Measurements from ENCODE around the gene ARL6IP5.

- PRO-cap: no peak
These were observed 626.1 kb downstream of the MAGI1 start for GRCh38 chr3:65412463-65413092.

DNA sequence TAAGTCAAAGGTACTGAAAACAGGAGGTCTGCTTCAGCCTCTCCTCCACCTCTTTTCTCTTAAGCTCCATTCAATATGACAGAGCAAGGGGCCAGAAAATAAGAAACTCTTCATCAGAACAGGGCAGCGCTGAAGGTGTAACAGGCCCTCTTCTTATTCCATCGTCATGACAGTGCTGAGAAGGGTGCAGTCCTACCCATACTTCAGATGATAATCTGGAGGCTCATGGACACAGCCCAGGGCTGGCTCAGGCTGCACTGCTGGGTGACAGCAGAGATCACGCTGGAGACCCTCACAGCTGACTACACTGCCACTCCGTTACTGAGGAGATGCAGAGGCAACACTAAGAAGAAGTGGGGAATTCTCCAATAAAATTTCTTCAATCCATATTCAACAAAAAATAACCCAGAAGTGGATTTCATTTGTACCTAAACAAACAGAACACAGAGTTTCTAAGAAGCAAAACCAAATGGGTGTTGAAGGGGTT lies 623.4 kb downstream of the MAGI1 start:
- PRO-cap: no peak

DNA sequence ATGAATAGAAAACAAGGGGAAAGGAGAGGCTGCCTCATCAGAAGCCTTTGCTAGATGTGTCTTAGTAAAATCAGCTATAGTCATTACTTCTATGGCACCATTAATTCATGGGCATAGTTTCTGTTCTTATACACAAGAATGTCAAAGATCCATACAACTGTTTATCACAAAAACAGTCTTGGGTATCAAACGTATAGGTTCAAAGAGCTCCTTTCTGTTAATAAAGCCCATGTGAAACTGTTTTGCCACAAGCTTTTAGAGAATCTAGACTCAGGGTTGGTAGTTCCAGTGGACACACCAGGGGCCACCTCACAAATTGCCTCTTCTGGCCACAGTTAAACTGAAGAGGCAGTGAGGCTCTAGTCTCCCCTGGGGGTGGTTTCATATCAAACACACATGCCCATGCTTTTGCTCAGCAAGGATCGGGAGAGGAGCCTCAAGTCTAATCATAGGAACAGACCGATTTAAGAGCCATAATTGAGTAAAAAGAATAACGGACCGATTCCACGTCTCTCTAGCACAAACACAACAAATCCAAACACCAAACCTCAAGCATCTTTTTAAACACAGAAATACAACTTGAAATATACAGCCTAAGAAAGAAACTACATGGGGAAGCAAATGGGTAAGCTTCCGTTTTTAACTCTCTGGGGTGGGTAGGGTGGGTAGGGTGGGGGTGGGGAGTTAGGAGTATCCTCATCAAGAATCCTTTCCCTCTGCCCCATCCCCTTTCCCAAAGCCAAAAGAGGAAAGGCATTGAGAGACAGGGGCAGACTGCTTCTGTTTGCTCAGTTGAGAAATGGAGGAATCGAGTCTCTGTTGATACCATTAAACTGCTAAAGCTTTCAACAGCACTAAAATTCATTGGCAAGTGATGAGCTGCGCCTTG lies 443.3 kb downstream of the MAGI1 start:
- PRO-cap: no peak

DNA sequence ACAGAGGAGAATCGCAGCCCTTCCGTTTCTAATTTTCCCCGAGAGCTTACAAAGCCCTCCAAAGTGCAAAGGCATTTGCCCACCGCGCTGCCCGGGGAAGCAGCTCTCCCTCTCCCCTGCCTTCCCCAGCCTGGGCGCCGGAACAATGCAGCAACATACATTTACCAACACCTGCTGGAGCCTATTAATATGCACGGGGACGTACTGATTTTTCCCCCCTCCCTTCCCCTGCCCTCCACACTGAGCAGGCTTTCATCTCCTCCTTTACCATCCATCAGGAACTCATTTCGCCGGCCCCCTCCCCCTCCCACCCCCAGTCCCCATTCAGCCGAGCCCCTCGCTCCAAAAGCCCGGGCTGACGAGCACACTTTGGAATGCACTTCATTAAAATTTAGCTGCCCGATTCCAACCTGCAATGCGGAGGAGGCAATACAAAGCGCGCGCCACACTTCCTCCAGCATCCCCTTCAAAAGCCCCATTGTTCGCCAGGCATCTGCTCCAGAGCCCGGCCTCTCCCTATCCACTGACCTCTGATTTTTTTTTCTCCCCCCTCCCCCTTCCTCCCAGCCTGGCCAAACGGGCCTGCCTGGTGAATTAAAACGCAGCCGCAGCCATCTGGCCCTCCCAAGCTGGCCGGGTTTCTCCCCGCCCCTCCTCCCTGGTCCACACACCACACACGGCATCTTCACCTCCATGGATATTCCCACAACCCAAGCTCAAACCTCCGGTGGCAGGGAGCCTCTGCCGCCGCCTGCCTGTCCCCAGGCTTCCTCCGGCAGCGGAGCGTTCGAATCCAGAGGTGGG lies 441.6 kb downstream of the MAGI1 start:
- PRO-cap: no peak

DNA sequence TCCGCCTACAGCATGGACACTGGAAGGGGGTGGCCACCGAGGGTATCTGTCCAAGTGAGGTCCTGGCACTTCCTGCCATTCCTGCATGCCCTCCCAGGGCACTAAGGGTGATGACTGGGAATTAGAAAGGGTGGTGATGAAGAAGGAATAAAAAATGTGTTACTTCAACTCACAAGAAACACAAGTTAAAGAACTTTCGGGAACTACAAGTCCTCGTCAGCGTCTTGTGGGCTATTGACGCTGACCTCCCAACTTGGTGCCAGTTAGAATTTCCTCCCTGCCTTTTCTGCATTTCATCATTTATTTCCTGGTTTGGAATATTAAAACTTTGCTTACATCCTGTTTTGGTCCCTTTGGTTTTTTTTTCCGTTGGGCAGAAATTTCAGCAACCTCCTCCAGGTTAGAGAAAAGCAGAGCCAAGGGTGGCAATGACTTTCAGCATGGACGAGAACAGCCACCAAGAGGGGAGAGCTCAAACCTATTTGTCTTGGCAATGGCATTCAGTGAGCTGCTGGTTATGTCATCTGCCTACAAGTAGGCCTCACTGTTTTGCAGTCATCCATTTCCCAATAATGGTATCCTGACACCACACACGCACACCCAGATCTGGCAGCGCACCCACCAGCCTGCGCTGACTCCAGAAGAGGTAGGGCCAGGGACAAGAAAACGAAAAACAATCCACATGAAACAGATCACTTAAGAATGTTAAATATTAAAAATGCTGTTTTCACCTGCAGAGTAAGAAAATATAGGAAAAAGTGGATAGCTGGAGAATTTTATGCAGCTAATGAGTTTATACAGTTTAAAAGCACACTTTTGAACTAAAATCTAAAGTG lies 92.4 kb downstream of the MAGI1 start:
- PRO-cap: no peak

DNA sequence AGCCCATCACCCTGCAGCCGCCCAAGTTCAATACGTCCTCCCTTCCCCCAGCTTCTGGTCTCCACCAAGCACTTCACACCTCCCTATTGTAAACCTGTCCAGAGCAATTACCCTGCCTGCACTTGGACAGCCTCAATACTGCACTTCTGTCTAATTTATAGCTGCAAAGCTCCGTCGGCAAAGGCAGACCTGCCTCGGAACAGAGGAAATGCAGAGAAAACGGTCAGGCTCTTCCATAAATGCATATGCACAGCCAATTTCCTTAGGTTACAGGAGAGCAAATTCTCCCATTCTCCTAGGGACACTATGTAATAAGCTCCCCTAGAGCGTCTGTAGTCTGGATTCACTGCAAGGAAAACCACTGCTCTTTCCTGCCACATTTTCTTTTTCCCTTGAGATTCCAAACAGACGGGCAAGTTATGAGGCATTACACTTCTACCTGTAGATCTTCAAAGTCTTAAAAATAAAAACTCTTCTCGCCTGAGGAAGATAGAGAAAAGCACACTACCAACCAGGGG lies 21.7 kb downstream of the LRIG1 start:
- PRO-cap: no peak

DNA sequence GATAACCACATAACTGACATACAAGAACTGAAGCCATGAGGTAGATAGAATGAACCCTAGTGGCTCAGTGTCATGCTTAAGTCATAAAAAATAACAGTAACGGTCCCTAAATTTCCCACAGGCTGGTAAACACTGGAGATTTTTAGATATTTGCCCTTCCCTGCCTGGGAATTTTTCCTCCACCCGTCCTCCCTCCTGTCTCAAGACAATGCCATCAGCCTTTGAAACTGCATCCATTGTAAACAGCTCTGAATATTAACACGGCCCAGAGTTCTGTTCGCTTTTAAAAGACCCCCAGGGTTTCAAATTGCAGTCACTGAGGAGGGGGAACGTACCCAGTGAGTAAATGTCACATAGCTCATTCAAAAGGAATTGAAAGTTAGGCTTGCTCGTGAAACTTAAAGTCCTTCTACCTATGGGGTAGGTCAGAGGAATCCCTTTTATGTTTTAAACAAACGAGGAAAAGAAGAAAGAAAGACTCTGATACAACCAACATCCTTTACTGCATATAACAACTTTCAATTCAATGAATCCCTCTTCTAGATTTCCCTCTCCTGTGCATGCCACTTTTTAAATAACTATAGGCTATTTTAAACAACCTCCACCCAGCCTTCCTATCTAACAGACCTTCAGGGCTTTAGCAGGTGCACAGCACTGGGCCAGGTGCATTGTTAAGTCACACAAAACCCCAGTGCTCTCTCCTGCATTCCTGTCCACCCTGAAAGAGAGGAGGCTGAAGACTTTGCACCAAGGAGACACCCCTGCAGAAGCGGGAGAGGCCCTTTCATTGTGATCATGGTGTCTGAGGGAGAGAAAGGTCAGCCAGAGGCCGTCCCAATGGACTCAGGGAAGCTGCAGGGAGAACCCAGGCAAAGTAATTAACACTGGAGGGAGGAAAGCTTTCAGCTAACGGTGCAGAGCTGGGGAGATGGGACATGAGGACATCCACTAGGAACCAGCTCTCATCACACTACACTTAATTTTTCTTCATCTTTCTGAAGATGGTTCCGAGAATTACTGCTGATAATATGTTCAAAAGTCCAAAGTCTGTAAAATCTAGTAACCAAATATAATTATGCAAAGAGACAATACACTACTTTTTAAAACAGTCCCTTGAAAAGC lies 5.4 kb downstream of the LRIG1 start:
- PRO-cap: no peak

GRCh38 chr3:66999948-67000590 lies 2.0 kb downstream of the KBTBD8 start:
- PRO-cap: no peak

GRCh38 chr3:67017041-67017775 lies 19.1 kb downstream of the KBTBD8 start:
- PRO-cap: no peak

GRCh38 chr3:67296479-67296842 lies 298.4 kb downstream of the KBTBD8 start:
- PRO-cap: no peak

- PRO-cap: no peak
These were observed 523 bp upstream of the ARL6IP5 start for GRCh38 chr3:69084176-69084651.

- PRO-cap: bidirectional peak, plus-strand start at chr3:69085014, minus-strand start at chr3:69084810
These were observed at the start of gene ARL6IP5 for GRCh38 chr3:69084652-69085513. Gene ARL6IP5, plus strand, starts transcription at chr3:69084937.

GRCh38 chr3:69089949-69090461 lies 5.3 kb downstream of the ARL6IP5 start:
- PRO-cap: no peak

DNA sequence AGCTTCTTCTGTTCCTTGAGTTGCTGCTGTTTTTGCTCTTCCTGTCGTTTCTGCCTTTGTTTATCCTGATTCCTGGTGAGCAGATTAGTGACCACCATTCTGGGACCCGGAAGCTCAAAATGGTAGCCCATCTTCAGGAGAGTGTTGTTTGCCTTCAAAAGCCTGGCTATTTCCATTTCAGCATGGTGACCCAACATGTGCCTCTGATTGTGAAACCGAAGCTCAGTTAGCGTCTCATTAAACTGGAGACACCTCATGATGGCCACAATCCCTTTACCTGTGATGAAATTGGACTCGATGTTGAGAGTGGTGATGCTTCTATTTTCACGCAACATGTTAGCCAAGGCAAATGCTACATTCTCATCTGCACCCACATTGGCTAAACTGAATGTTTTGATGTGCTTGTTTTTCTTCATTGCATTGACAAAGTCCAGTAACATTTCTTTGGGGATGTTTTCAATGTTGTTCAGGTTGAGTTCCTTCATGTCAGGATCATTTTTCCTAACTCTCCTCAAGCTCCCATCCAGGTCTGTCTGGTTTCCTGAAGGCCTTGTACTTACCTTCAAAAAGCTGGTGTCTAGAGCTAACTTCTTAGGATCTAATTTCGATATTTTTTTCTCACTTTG lies 3.2 kb downstream of the LMOD3 start:
- PRO-cap: no peak

DNA sequence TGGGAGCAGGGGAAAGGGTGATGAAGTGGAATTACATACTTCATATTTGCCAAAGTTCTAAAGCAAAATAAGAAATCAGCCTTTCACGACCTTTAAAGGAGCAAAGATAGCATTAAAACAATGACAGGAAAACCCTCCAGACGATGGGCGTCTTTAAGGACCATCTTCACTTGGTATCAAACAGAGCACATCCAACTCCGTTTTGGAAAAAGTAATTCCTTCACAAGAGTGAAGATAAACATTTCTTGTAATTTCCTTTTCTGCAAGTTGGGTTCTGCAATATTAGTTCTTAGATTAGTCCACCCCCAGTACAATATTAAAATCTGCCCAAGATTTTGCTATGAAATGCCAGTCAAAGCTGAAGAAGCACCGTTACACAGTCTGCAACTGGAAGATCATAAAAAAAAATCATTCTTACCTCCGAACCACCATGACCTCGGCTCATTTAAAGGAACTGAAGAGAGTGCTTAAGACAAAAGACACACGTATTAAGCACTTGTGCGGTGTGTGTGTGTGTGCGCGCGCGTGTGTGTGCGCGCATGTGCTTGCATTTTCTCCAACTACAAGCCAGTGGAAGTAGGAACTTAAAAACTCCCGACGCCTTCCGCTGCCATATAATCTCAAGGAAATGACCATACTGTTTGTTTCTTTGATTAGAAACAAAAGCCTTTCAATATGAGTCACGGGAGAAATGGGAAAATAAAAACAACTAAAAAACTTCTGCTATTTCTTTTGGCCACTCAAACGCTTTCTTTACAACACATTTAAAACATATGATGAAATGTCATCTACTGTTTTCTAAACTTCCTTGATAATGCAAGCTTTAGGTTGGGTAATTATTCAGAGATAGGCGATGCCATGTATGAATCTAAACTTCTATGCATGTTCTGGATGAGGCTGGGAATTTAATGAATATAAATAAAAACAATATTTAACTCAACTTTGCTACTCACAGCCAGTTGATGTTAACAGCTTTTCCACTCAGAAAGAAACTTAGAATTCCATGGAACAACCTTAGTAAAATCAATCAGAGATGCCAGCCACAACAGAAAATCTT lies 32.4 kb downstream of the FRMD4B start:
- PRO-cap: unidirectional peak, minus-strand start at position 562 of the sequence

- PRO-cap: bidirectional peak, plus-strand start at chr3:69370428, minus-strand start at chr3:69370311
These were observed 15.7 kb downstream of the FRMD4B start for GRCh38 chr3:69370106-69370596.

- PRO-cap: no peak
These were observed 155.8 kb upstream of the FRMD4B start for GRCh38 chr3:69541638-69542051.

- PRO-cap: no peak
These were observed 8.2 kb downstream of the MITF start for GRCh38 chr3:69747462-69747890.

- PRO-cap: no peak
These were observed 46.2 kb downstream of the MITF start for GRCh38 chr3:69785406-69785948.

DNA sequence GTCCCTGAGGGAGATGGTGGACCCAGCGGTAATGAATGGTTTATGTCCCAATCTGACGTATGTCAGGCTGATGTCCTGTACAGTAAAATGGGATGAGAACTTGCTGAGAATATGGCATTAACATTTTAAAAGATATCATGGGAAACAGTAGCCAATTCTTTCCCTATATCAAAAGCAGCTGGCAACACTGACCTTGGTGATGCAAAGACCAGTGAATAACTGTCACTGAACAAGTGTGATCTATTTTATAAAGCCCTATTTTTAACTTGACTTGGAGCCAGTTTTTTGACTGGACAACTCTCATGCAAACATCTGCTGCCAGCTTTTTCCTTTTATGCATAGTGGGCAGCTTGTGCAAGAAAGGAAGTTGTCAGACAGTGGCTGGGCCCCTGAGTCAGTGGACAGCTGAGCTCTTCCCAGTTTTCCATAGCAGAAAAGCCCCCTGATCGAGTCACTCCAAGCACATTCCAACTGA lies 519.9 kb upstream of the MDFIC2 start:
- PRO-cap: no peak